Suprapubic skin (tissue), 4 donors: ENCODE measurements around the genes ASGR2, ACADVL, ZBTB4, CD68 and KDM6B.

GRCh38 chr17:7091247-7091846 lies 11.3 kb upstream of the CLEC10A start:
- PRO-cap: unidirectional peak, minus-strand start at chr17:7091505
- RAMPAGE, long total RNA, 4 experiments: no peak in any of the 4 experiments

GRCh38 chr17:7114493-7115524 lies at the start of gene ASGR2:
TSS of gene ASGR2 (minus strand) at chr17:7114822.
- PRO-cap: no peak
- RAMPAGE, long total RNA, 4 experiments: no peak in any of the 4 experiments

GRCh38 chr17:7120585-7121069 lies 6.0 kb upstream of the ASGR2 start:
- PRO-cap: no peak
- RAMPAGE, long total RNA, 4 experiments: no peak in any of the 4 experiments

DNA sequence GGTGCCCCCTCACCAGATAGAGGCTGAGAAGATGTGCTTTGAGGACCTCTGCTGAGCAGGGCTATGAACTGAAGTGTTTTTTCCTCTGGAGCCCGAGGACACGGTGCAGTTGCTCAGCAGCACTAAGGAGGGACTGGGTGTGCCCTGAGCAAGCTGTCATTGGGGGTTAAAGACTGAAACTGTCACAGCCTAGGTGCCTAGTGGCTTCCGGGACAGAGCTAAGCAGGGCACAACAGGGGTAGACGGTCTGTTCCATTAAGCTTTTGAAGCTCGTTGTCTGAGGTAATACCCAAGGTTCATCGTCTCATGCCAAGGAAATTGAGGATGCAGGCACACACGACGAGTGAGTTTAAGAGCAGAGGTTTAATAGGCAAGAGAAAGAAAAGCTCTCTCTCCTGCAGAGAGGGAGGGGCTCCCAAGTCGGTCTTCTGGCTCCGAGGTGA lies 24.9 kb upstream of the ASGR2 start:
- PRO-cap: no peak
- RAMPAGE, long total RNA, 4 experiments: no peak in any of the 4 experiments

DNA sequence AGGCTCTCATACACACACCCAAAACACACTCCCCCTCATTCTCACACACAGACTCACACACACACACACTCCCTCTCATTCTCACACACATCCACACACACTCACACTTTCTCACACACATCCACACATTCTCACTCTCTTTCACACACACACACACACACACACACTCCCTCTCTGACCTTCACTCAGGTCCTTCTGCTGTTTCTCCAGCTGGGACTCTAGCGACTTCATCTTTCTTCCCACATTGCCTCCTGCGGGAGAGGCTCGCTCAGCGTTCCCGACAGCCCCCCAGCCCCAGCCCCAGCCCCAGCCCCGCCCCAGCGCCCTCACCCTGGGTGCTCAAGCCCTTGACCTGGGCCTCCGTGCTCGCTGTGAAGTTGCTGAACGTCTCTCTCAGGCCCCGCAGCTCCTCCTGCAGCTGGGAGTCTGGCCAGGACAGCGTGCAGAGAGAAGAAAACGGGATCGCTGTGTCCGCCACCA lies 2.5 kb downstream of the ASGR1 start:
- PRO-cap: no peak
- RAMPAGE, long total RNA, 4 experiments: no peak in any of the 4 experiments

DNA sequence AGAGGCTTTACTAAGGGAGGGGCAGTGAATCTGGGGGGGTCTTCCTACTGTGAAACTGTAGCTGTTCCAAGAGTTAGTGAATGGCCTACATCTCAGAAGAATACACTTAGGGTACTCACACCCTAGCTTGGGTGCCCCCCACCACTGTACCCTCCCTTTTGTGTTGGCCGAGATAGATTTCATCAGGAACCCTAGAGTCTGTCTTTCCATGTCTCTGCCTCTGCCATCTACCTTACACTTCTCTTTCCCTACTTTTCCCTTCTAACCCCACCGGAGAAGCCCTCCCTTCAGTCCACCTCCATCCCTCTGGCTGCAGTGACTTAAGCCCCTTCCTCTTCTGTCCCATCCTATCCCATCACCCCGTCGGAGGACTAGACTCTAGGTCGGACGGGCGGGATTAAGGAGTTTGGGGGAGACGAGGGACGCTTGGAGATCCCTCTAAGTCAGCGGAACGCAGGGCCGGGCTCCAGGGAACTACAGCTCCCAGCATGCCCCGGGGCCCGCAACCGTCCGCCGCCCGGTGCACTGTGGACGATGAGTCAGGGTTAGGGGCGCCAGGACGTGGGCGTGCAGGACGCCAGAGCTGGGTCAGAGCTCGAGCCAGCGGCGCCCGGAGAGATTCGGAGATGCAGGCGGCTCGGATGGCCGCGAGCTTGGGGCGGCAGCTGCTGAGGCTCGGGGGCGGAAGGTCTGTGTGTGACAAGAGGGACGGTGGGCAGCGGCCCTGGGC lies at the start of gene ACADVL:
Gene ACADVL, plus strand, starts transcription at position 580 of the 730 bp plus-strand sequence.
- PRO-cap: bidirectional peak, plus-strand start at position 591 of the sequence, minus-strand start at position 399 of the sequence
- RAMPAGE, long total RNA, 4 experiments: start-site peak on the plus strand in 1 of 4 experiments, centred at position 570 of the sequence, 167 reads per replicate

DNA sequence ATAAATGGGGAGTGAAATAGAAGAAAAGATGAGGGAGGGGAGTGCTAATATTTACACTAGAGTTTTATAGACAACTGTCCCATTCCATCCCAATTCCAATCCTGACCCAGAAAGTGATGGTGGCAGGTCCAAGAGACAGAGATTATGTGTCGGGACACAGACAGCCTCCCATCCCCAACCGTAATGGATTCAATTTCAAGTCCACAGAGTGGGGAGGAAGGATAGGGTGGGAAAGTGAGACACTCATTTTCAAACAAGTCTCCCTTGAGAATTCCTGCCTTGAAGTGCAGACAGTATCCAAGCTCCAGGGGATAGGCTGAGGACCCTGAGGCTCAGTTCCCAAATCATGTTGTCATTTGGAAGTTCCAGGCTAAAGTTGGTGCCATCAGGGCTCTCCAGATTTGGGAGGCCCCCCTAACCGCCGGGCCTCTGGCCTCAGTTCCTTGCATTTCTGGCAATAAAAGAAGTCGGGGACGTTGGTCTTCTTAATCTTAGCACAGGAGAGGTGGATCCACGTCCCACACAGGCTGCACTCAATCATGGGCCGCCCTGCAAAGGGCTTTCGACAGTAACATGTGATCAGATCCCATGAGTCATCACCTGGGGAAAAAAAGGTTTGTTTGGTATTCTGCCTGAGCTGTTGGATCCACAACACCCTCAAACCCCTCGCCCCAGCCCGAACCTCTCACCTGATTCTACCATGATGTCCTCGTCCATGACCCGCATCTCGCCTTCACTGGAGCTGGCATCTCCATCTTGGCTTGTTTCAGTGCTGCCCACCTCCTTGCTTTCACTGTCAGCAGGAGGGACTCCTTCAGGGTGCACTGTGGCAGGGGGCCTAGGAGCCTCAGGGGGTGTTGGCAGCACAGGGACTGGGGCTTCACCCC lies 1.2 kb upstream of the DVL2 start:
- PRO-cap: no peak
- RAMPAGE, long total RNA, 4 experiments: no peak in any of the 4 experiments

- PRO-cap: no peak
- RAMPAGE, long total RNA, 4 experiments: no peak in any of the 4 experiments
Observed at GRCh38 chr17:7280417-7280696, 1.2 kb upstream of the SLC2A4 start.

- PRO-cap: no peak
- RAMPAGE, long total RNA, 4 experiments: no peak in any of the 4 experiments
Observed at GRCh38 chr17:7356205-7356671, 1.3 kb downstream of the TMEM95 start.

DNA sequence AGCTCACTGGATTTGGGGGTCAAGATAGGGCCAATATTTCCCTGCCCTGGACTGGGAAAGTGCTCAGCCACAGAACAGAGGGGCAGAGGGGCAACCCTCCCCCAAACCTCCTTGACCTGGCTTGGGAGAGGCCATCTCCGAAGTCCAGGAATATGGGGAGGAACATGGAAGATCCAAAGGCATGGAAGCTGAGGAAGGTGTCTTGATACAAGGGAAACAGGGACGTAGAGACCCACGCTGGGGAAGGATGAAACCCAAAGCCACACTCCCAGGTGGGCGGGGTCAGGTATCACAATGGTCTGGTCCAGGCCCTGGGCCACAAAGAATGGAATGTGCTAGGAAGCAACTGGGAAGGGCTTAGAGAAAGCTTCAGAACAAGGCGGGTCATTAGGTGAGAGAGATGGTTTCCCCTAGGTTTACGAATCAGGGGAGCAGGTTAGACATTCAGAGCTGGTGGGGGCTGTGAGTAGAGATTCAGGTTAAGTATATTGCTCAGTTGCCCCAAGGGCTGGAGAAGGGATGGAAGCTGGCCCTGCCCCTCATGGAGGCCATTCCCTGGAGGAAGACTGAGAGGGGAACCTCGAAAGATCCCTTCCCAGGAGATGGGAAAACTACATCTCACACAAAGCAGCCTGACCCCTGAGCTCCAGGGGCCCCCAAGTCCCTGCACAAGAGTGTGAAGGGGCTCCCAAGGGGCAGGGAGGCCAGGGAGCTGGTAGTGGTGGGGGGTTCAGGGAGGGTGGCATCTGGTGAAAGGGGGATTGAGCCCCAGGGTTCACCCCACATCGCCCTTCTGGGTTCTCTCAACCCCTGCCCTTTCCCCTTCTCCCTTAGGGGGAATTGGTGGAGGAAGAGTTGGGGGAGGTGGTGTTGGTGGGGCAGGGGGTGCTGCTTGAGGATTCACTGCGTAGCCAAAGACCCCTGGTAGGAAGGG lies 16.6 kb downstream of the CHRNB1 start:
- PRO-cap: no peak
- RAMPAGE, long total RNA, 4 experiments: no peak in any of the 4 experiments

DNA sequence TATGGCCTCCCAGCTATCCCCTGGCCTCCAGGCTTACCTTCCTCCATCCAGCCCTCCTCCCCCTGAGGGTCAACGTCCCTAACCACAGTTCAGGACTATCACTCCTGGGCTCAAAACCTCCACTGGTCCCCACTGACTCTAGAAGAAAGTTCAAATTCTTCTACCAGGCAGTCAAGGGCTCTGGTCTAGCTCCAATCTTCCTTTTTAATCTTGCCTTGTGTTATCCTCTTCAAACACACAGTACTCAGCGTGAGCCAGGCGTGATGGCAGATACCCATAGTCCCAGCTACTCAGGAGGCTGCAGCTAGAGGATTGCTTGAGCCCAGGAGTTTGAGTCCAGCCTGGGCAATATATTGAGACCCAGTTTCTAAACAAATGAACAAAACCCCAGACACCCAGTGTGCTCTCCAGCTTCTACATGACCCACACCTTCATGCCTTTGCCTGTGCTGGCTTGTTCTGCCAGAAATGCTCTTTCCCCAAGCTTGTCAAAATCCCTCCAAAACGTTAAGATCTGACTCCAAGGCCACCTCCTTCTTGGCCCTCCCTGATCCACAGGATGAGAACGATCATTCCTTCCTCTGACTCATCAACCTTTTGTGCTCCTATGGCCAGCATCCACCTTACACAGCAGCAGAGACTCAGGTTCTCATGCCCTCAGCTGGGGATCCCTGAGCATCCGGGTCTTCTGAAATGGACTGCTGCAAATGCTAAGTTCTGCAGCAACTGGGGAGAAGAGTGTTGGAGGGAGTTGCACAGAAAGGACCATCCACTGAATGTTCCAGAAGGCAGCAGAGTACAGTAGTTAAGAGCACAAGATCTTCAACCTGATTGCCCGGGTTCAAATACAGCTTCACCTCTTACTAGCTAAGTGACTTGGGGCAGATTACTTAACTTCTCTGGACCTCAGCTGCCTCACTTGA lies 3.1 kb downstream of the ZBTB4 start:
- PRO-cap: no peak
- RAMPAGE, long total RNA, 4 experiments: no peak in any of the 4 experiments

DNA sequence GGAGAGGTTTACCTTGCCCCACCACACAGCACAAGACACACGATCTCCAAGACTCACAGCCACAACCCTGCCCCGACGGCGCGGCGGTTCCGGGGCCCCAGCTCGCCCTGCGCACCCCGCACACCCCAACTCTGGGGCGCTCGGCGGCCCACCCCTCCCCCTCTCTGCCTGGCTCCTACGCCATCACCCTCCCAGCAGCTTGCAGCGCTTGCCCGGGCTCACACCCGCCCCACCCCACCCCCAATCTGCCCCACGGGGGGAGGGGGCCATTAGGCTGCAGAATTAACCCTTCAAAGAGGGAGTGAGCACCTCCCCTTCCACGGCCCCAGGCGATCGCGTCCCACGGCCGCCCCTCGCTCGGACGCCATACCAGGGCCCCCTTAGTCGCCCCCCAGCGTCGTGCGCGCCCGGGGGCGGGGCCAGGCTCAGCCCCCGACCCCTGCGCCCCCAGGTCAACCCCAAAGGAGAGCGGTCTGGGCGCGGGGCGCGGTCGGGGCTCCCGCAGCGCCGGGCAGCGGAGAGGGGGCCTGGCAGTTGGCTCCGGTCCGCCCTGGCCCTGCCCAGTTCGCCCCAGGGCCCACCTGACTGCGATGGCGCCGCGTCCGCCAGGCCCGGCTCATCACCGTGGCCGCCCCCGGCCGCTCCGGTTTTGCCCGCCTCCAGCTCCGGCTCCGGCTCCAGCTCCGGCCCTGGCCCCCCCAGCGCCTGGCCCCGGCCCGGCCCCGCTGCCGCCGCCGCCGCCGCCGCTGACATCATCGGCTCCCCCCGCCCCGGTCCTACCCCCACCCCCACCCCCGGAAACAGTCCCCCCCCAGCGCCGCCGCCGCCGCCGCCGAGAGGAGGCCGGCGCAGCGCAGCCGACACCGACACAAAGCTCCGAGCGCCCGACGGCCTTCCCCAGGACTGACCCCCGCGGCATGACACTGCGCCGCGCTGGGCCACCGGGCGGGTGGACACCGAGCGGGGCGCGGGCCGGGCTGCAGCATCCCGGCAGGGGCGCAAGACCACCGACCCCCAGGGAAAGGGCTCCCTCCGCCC lies at the start of gene ZBTB4:
Gene ZBTB4, minus strand, starts transcription at position 757 of the 1,038 bp plus-strand sequence.
- PRO-cap: bidirectional peak, plus-strand start at position 172 of the sequence, minus-strand start at position 133 of the sequence; bidirectional peak, plus-strand start at position 909 of the sequence, minus-strand start at position 707 of the sequence
- RAMPAGE, long total RNA, 4 experiments: start-site peak on the minus strand in 4 of 4 experiments, centred at positions 109 to 706 of the sequence, 6 to 144 reads per replicate

GRCh38 chr17:7490873-7491318 lies 9.7 kb downstream of the SLC35G6 start:
- PRO-cap: no peak
- RAMPAGE, long total RNA, 4 experiments: no peak in any of the 4 experiments

GRCh38 chr17:7574353-7574960 lies 1.8 kb downstream of the EIF4A1 start:
- PRO-cap: no peak
- RAMPAGE, long total RNA, 4 experiments: no peak in any of the 4 experiments

- PRO-cap: unidirectional peak, plus-strand start at chr17:7579654
- RAMPAGE, long total RNA, 4 experiments: start-site peak on the plus strand in 2 of 4 experiments, at chr17:7579593-7579722 at its widest, 277 to 541 reads per replicate
Observed at GRCh38 chr17:7579035-7579782, at the start of gene CD68. TSS of gene CD68 (plus strand) at chr17:7579638.

- PRO-cap: no peak
- RAMPAGE, long total RNA, 4 experiments: no peak in any of the 4 experiments
Observed at GRCh38 chr17:7595774-7596178, 5.9 kb upstream of the SOX15 start.

GRCh38 chr17:7655211-7655946 lies 4.7 kb downstream of the ATP1B2 start:
- PRO-cap: no peak
- RAMPAGE, long total RNA, 4 experiments: no peak in any of the 4 experiments

DNA sequence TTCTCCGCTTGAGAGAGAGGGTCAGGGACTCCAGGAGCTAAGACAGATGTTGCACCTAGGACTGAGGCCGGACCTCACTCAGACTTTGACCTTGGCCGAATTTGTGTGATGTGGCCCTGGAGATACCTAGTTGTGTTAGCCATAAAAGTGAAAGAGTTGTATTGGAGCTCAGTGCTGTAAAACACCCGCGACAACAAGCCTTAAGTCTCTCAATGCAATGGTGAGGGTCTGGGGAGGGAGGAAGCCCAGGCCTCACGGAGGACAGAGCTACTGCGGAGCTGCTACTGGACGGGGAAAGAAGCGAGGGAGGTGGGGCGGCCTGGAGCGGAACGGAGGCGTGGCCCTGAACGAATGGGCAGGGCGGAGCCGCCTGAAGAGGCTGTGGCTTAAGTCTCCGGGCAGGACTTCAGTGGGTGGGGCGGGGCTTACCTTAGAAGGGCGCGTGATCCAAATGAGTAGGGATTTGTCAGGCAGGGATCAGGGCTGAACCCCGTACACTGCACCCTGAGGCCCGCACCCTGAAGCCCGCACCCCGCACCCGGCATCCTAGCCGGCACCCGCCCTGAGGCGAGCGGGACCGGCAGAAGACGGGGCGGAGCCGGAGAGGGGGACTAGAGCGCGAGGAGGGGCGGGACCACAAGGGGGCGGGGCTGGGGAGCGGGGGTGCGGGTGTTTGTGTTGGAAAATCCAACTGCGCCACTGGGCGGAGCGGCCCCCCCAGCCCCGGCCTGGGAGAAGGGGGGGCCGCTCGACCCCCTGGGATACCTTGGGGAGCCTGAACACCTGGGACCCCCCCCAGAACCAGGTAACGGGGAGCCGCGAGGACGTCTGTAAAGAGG lies at the start of gene KDM6B:
Gene KDM6B, plus strand, starts transcription at position 672 of the 839 bp plus-strand sequence.
- PRO-cap: bidirectional peak, plus-strand start at position 433 of the sequence, minus-strand start at position 294 of the sequence; bidirectional peak, plus-strand start at position 662 of the sequence, minus-strand start at position 586 of the sequence
- RAMPAGE, long total RNA, 4 experiments: start-site peak on the plus strand in 3 of 4 experiments, centred at positions 659 to 671 of the sequence, 35 to 50 reads per replicate

GRCh38 chr17:7834385-7834840 lies 396 bp downstream of the KDM6B start:
- PRO-cap: unidirectional peak, plus-strand start at chr17:7834508; bidirectional peak, plus-strand start at chr17:7834692, minus-strand start at chr17:7834567
- RAMPAGE, long total RNA, 4 experiments: no peak in any of the 4 experiments

- PRO-cap: no peak
- RAMPAGE, long total RNA, 4 experiments: no peak in any of the 4 experiments
Observed at GRCh38 chr17:7837316-7838077, 3.5 kb downstream of the KDM6B start.